Cardiac ventricle fibroblast (primary cell): ENCODE data around the genes JMJD1C, SIRT1 and HERC4.

GRCh38 chr10:62020321-62020843 is 118.9 kb downstream of the ARID5B start:
- RAMPAGE, long total RNA: no peak

DNA sequence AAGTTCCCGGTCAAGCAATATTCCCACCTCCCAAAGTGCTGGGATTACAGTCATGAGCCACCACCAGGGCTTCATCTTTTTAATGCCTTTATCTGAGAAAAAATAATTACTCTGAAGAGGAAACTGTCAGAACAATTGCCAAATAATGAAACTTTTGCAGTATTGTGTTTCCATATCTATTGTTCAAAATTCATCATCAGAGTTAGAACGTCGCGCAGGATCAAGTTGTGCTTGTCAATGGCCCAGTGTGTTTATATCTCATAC is 143.0 kb downstream of the ARID5B start:
- RAMPAGE, long total RNA: no peak

DNA sequence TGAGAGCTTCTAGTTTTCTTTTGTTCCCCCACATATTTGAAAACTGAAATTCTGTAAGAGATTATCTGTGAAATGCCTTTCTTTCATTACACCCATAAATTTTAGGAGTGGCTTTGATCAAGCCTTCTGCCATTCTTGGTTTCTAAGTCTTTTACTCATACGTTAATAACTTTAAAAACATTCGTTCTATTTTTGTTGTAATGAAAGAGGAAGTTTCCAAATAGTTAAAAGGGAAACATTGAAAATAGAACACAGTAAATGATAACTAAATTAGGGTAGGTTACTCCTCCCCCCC is 143.6 kb downstream of the ARID5B start:
- RAMPAGE, long total RNA: no peak

- RAMPAGE, long total RNA: no peak
Measured at GRCh38 chr10:62094863-62096082, 173.4 kb downstream of the RTKN2 start.

- RAMPAGE, long total RNA: no peak
Measured at GRCh38 chr10:62264676-62265062, 4.0 kb downstream of the RTKN2 start.

DNA sequence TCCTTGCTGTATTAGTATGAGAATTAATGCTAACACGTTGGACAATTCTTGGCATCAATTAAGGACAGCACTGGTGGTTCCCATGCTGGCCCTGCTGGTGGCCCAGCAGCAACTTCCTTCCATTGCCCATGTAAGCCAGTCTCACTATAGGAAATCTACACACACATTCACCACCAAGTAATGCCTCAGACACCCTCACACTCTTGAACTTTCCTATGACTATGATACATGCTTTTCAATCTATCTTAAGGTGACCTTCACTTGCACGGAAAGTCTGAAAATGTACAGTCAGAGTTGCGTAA is 123.4 kb upstream of the ADO start:
- RAMPAGE, long total RNA: no peak

DNA sequence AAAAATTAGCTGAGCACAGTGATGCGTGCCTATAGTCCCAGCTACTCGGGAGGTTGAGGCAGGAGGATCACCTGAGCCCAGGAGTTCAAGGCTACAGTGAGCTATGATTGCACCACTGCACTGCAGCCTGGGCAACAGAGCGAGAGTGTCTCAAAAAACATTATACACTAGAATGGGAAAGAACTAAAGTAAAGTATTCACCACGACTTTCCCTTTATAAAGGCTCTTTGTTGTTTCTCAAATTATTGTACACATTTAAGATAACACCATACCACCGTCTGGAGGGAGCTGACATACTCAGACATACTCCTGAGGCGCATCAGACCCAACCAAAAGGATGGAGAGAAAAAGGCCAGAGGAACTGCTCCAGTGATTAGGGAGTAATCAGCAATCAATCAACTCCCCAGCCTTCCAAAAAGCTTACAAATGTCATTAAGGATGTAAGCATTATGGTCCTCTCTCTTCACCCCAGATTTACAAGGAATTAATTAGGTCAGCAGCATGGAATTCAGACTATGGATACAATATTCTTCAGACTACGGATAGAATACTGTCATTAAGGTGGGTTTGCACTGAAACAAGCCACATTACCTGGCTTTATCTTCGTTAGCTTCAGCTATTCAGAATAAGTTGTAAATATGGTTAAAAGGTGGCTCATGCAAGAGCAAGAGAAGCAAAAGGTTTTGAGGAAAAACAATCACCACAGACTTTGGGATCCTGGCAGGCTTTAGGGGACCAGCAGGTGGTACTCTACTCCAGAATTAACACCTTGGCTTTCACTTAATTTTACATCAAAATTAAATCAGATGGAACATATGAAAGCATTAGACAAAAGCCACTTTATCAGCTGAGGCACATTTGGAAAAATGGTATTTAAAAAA is 32.9 kb downstream of the NRBF2 start:
- RAMPAGE, long total RNA: no peak

GRCh38 chr10:63225655-63225989 is 92.5 kb downstream of the NRBF2 start:
- RAMPAGE, long total RNA: no peak

GRCh38 chr10:63364728-63365891 is 100.7 kb downstream of the JMJD1C start:
- RAMPAGE, long total RNA: no peak

DNA sequence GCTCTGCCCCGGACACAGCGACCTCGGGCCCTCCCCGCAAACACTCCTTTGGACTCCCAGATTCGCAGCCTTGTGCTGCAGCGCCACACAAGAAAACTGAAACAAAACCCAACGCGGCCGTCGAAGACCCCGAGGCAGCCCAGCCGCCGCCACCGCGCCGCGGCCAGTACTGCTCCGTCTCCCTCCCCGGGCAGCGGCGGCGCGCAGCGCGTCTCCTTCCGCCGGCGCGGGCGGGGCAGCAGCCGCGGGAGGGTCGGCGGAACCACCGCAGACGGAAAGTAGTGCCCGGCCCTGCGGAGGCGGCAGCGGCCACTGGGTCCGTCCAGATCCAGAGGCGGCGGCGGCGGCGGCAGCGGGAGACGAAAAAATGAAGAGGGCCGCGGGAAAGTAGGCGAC is at the start of gene JMJD1C:
JMJD1C (minus strand) TSS at position 171 of the 396 bp plus-strand sequence.
- RAMPAGE, long total RNA: no peak

- RAMPAGE, long total RNA: no peak
Measured at GRCh38 chr10:63466203-63466540, 395 bp upstream of the JMJD1C start.

- RAMPAGE, long total RNA: no peak
Measured at GRCh38 chr10:63593536-63594041, 72.4 kb downstream of the REEP3 start.

- RAMPAGE, long total RNA: no peak
Measured at GRCh38 chr10:63629923-63630406, 108.8 kb downstream of the REEP3 start.

DNA sequence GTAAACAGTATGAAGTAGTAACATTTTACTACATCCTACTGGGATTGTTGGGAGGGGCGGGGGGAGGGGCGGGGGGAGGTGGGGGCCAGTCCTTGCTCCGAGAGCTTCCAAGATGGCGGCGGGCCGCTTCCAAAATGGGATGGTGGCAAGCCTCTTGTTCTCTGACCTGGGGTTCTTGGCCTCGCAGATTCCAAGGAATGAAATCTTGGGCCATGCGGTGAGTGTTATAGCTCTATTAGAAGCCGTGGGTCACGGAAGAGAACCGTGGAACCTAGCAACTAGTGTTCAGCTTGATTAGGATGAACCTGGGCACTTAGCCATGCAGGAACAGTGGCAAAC is 143.3 kb downstream of the REEP3 start:
- RAMPAGE, long total RNA: no peak

- RAMPAGE, long total RNA: no peak
Measured at GRCh38 chr10:63700776-63701117, 179.5 kb downstream of the REEP3 start.

- RAMPAGE, long total RNA: no peak
Measured at GRCh38 chr10:66322090-66322958, 603.5 kb upstream of the LRRTM3 start.

GRCh38 chr10:67883885-67884874 is at the start of gene SIRT1:
SIRT1 (plus strand) TSS chr10:67884656.
- RAMPAGE, long total RNA: no peak

GRCh38 chr10:67916129-67917047 is 31.9 kb downstream of the SIRT1 start:
- RAMPAGE, long total RNA: no peak

GRCh38 chr10:68074510-68075703 is at the start of gene HERC4:
HERC4 (minus strand) TSS chr10:68075283.
- RAMPAGE, long total RNA: no peak

DNA sequence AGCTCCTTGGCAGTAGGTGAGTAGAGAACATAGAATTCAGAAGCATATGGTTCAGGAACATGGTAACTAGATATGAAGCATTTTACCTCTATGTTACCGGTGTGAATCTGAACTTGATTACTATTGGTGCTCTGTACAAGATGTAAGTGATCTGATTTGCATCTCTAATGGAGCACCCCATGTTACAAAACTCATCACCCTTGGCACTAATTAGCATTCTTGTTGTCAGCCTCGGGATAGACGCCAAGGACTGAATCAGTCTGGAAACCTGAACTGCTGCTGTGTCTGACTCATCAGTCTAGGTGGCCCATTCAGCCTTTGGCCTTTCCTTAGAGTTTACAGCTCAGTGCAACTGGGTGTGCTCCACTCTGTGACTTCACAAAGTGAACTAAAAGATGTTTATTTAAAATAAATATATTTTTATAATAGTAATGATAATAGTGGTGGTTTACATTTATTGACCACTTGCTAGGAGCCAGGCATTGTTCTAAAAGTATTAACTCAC is 12.2 kb upstream of the MYPN start:
- RAMPAGE, long total RNA: no peak